RPMI7951 (cell line): ENCODE results near the genes PRPF6, C20orf204 and TCEA2.

DNA sequence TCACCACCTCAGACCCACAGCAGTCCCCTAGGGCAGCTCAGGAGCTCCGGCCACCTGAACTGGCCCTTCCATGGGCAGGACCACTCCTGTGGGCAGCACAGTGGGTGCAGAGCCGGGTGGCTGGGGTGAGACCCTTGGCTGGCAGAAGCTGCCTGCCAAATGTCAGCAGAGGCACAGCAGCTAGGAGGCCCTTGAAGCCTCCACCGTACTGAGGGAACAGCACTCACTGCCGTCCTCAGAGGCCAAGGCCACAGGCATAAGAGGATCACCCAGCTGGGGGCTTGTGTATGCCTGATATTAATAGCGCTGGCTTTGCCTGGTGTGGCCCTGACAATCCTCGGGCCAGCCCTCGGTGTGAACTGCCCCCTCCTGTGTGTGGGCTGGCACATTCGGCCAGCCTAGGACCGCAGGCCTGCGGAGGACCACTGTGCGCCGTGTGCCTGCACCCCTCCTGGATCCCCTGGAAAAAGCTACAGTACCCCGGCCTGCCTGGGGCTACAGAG is 5.2 kb downstream of the UCKL1 start:
- RAMPAGE, long total RNA = no peak

GRCh38 chr20:63957647-63958147 is 1.5 kb upstream of the UCKL1 start:
- RAMPAGE, long total RNA = no peak

DNA sequence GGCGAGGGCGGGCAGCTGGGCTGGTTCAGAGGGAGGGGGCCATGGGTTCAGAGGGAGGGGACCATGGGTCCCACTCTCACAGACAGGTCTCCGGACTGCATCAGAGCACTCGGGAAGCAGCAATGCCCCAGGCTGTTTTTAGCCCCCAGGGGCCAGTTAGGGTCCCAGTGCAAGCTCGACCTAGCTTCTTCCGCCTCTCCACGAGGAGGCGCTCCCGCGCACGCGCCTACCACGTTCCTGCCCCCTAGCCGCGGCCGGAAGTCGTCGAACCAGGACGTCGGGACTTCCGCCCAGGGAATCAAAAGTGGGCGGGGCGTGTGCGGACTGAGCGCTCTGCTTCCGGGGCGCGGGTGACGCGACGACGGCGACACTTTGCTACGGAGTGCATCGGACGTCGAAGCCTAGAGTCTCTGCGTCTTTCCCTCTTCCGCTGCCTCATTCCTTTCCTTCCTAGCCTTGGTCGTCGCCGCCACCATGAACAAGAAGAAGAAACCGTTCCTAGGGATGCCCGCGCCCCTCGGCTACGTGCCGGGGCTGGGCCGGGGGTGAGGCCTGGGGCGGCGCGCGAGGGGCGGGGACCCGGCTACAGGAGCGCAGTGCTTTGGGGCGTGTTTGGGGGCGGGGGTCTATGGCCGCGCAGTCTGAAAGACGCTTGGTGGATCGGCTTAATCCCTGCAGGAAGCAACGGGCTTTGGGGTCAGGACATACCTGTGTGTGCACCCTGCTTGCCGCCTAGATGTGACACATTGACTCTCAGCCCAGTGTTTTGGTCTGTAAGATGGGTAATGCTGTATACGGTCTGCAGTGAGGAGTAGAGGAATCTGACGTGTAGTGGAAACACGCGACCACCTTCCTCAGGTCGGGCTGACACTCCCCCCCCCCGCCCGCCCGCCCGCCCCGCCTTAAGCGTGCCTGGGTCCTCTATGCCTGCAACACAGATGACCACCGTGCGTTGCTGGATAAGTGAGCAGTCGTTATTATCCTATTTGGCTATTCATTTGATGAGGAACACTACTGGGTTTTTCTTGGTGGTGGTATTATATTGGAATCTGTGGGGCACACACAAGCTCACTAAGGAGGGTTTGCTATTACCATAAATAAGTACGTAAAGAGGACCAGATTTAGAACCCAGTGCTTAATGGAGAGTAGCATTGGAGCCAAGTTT is at the start of gene PRPF6:
PRPF6 (plus strand) TSS at position 361 of the 1,165 bp plus-strand sequence.
- RAMPAGE, long total RNA = start-site peak on the plus strand centred at position 371 of the sequence, 85 bp wide, 428 and 398 reads in 2 replicates

DNA sequence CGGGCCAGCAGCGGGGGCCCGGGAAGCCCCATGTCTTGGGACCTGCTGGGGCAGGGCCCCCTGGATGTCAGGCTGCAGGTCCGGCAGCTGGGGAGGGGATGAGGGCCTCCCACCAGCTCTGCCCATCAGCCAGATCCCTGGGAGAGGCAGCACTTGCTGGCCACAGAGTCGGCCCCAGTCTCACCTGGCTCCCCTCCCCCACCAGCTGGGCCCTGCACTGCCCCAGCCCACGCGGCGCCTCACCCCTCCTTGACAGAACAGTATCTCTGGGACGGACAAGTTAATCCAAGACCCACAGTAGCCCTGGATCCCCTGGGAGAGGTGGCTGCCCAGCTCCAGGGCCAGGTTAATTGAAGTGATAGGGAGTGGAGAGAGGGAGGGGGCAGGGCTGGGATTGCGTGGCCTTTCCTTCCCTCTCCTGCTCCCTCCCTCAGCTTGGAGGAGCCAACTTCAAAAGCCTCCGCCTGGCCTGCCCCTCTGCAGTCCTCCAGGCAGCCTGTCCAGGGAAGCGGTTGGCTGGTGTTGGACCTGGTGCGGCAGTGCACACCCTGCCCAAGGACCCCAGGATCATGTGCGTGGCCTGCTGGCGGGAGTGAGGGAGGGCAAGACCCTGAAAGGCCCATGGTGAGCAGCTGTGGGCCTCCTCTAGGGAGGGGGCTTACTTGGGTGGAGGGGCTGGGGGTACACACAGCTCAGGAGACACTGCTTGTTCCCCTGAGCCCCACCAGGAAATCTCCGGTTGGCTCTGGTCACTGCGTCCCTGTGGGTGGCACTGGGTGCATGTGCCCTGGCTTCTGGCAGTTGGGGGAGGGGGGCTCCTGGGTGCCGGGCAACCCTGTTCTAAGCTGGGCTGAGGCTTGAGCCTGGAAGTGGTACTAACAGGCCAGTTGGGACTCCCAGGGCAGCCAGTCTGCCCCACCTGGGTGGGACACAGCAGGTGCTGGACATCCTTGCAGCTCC is at the start of gene C20orf204:
C20orf204 (plus strand) TSS at position 480 of the 960 bp plus-strand sequence.
- RAMPAGE, long total RNA = no peak

- RAMPAGE, long total RNA = no peak
These were observed at the start of gene TCEA2 for GRCh38 chr20:64062813-64063473. Gene TCEA2, plus strand, starts transcription at chr20:64063198.

DNA sequence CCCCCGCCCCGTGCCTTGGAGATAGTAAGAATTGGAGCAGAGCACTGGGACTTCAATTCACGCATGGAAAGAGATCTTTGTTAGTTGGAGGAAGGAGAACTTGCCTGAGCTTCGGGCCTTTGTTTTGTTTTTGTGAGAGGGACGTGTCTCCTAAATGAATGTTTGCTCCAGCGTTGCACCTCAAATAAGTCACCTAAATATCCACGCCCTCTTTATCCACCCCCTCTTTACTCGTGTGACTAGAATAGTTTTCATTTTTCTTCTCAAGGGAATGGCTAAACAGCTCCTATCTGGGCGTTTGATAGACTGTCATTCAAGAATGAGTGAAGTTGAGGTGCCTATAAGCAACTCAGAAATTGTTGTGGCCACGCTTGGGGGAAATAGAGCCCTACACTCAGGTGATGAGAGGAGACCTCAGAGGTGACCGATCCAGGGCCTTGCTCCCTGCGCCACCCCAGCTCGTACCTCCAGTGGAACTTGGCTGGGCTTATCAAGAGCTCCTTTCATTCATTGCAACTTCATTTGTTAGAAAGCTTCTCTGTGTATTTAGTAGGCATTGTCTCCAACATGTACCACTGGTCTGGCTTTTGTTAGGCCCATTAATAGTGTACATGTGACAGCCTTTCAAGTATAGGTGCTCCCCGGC is 857 bp downstream of the PCMTD2 start:
- RAMPAGE, long total RNA = no peak